Spinal cord (tissue), 3 donors: ENCODE measurements around a stretch of chr17.

DNA sequence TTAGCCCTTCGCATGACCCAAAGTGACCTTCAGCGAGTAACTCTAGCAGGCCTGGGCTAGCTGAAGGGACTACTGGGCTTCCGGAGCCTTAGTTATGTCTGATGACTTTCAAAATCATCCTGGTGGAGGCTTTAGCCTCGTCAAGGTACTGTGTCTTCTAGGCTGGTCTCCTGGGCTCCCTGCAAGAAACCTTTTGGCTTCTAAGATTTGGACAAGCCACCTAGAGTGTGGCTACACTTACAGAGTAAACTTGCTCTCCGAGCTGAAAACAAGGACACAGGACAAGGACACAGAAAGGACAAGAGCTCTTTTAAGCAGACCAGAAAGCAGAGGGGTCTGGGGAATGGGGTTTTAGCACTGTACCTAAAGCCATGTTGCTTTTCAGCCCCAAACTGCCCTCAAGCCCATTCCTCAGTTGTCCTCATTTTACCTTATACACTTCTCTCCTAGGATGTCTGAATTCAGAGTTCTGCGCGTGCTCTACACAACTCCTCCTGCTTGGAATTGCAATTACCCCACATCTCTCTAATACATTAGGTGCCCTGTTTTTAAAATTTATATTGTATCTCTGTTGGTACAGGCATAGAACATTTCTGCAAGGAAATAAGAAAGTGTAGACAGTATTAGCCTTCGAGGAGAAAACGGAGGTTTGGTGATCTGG, 29.2 kb upstream of the FBXW10B start:
- PRO-cap = no peak
- RAMPAGE, long total RNA = no peak

GRCh38 chr17:16040307-16040700, 40.7 kb downstream of the TTC19 start:
- PRO-cap = no peak
- RAMPAGE, long total RNA = no peak

DNA sequence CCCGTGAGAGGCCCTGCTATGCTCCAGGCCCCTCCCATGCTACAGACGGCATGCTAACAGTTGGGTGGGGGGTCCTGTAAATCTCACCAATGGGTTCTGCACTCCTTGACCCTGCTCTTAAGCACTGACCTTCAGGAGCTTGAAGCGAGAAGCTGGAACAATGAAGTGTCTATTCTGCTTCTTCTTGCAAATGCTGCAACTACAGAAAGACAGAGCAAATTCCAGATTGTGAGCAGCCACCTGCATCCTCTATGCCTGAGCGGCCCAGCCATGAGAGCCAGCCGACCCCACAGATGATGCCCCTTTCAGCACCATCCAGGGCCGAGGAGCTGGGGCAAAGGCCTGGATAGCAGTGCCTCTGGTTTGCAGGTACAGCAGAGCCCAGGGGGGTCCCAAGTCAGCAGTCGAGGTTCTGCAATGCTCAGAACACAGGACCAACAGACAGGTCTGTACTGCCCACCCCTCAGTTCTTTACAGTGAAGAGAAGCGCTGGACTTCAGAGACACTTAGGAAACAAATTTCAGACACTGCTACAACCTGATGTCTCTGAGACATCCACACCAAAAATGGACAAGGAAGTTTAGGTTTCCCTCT, 4.7 kb downstream of the CENPV start:
- PRO-cap = no peak
- RAMPAGE, long total RNA = no peak

DNA sequence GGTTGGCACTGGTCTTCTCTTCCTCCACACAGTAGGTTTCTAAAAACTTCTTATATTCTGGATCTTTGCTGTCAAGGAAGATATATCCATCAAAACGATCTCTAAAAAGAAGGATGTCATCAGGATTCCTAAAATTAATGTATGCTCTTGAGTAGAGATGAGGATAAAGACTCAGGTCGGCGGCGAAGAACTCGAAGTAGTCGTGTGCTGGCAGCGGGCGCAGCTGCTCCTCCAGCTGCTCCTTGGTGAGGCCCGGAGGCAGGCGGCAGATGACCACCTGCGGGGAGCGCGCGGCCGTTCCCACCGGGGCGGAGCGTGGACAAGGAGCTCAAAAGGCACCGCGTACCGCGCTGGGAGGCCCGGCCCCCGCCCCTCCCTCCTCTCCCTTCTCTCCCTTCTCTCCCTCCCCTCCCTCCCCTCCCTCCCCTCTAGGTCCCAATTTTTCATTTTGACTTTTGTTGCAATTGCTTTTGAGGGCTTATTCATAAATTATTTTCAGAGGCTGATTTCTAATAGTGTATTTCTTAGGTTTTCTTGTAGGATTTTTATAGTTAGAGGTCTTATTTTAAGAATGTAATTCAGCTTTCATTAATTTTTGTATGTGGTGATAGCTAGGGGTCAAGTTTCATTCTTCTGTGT, 56.6 kb downstream of the CCDC144A start:
- PRO-cap = no peak
- RAMPAGE, long total RNA = start-site peak on the minus strand centred at position 324 of the sequence, 114 bp wide, 10 and 16 reads in 2 replicates

DNA sequence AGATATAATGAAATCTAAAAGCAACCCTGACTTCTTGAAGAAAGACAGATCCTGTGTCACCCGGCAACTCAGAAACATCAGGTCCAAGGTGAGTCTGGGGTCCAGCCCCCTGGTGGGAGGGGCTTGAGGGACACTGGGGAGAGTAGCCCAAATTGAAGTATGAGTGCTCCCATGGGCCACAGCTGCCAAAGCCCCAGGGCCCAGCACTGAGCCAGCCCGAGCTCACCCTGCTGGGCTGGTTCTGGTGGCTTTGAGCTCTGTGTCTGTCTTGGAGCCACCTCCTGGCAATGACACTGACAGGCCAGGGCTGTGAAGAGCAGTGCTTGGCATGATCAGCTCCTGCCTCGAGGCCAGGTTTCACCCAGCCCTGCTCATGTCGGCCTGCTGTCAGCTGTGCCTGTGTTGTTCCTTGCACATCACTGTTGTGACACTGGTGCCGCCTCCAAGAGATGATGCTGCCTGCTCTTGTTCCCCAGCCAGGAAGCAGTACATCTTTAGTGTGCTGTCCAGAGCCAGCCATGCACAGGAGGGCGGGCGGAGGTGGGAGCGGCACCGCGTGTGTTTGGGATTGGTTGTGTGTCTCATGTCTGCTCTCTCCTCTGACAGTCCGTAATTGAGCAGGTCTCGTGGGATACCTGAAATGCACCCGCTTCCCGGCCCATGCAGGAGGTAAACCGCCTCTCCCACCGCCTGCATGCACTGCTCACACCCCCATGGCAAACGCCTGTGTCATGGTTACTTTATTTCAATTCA, 26.0 kb downstream of the PLD6 start:
- PRO-cap = no peak
- RAMPAGE, long total RNA = no peak

GRCh38 chr17:17205044-17205781, 920 bp downstream of the PLD6 start:
- PRO-cap = no peak
- RAMPAGE, long total RNA = no peak

DNA sequence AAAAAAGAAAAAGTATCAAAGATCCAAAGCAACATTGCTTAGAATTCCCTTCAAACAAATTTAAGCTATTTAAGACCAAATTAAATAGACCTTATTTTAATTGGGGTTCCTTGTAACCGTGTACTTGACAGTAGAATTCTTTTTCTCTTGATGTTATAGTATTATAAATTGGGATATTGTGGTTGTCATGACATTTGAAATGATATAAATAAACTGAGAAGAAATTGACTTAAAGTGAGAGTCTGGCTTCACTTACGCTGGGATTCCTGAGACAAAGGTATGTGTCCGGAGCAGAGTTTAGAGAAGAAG, 8.2 kb downstream of the COPS3 start:
- PRO-cap = no peak
- RAMPAGE, long total RNA = no peak

DNA sequence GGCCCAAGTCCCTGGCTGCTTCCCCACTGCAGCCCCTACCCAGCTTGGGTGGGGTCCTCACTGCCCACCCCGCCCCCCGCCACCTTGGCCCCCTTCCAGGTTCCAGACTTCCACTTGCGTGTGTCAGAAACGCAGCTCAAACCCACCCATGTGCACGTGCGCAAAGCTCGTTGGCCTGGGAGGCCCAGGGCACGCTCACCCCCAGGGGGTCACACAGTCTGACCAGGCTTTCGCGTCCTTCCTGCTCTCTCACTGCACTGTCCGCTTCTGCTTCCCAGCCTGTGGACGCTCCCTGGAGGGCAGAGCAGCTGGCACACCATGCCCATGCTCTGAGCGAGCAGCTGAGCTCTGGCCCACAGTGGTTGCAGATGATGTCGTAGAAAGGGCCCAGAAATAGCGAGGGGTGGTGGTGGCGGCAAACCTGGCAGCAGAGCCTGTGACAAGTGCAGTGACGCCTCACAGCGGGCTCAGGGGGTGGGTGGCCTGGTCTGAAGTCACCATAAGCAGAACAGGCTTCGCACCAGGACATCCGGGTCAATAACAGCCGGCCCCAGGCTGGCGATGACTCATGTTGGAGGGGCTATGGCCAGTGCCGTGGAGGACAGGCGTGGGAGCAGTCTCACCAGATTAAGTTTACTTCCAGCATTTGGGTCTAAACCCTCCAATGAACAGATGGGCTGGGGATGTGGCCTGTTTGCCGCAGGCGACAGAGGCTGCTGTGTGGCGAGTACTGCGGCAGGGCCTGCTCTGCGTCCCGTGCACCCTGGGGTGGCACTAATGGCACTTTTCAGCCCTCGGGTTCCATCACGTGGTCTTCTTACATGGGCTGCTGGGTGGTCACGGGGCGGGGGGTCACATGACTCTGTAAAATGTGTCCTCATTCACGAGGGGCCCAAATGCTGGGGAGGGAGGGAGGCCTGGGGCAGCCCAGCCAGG, 48.9 kb downstream of the NT5M start:
- PRO-cap = no peak
- RAMPAGE, long total RNA = no peak

DNA sequence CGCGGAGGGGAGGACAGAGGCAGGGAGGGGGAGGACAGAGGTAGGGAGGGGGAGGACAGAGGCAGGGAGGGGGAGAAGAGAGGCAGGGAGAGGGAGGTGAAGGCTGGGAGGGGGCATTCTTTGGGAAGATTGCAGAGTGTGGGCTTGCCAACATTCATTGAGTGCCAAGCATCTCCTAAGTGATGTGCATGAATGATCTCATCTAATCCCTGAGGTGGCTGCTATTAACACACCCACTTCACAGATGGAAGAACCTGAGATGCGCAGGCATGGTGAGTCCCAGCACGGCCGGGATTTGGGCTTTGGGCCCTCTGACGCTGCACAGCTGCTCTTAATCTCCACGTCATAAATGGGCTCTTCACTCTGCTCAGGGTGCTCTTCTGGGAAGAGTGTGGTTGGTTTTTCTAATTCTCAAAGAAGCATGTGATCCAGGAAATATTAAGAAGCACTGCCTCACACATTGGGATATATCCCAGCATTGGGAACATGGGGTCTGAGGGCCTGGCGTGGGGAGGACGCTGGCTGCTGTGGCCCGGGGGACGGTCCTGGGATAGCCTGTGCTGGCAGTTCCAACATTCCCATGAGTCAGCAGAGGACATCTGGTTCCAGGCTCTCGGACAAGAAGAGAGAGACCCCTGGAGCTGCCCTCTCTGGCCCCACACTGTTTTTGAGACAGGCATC, 58.5 kb downstream of the NT5M start:
- PRO-cap = no peak
- RAMPAGE, long total RNA = no peak

GRCh38 chr17:17406040-17406603, 70.7 kb upstream of the MED9 start:
- PRO-cap = no peak
- RAMPAGE, long total RNA = no peak

- PRO-cap = no peak
- RAMPAGE, long total RNA = no peak
These were observed 1.1 kb downstream of the RASD1 start for GRCh38 chr17:17494750-17495811.

DNA sequence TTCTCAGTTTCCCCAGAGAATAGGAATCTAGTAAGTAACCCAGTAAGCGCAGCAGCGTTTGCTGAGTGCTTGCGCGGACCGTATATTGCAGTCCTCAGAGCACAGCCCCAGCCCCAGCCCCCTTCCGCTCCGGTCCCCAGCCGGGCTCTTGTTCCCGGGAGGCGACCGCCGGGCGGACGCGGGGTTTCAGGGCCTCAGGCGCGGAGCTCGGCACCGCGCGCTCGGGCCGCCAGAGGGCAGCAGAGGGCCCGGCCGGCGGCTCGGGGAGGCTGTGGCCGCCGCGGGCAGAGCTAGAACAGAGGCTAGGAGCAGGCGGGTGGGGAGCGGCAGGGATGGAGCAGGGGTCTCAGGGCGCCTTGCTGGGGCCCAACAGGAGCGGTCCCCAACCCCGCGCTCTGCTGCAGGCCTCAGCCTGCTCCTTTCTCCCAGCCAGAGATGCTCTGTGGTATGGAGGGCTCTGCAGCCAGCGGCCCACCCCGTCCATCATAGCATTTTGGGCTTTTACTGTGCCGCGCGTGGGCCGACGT, 618 bp upstream of the RASD1 start:
- PRO-cap = no peak
- RAMPAGE, long total RNA = no peak

DNA sequence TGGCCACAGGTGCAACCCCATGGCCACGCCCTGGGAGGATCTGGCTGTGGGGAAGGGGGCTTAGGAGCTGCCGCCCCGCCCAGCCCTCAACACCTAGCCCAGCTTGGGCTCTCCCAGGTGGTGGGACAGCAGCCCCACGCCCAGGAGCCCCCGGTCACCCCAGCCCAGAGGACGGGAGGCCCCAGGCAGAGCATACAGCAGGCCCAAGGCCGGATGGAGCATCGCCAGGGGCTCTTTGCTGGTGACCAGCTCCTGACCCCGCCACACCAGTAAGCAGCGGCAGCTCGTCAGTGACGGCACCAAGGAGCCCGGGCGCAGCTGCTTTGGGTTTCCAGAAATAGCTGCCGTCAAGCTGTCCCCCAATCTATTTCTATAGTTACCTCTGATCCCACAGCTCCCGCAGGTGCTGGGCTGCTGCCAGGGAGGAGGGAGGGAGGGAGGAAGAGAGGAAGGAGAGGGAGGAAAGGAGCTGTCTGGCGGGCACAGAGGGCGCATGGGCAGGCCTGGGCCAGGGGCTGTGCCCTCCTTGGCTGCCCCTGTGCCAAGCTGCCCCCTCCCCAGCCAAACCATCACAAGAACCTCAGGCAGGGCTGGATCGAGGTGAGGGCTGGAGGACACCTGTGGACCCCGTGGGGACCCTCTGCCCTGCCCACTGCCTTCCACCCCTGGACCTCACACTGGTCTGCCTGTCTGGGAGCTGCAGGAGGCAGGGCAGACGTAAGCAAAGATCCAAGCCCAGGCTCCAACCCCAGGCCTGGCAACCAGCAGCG, 10.8 kb upstream of the RASD1 start:
- PRO-cap = no peak
- RAMPAGE, long total RNA = no peak

GRCh38 chr17:17690332-17690703, 9.1 kb downstream of the RAI1 start:
- PRO-cap = no peak
- RAMPAGE, long total RNA = no peak

- PRO-cap = no peak
- RAMPAGE, long total RNA = no peak
These were observed 43.5 kb downstream of the RAI1 start for GRCh38 chr17:17724395-17725537.

DNA sequence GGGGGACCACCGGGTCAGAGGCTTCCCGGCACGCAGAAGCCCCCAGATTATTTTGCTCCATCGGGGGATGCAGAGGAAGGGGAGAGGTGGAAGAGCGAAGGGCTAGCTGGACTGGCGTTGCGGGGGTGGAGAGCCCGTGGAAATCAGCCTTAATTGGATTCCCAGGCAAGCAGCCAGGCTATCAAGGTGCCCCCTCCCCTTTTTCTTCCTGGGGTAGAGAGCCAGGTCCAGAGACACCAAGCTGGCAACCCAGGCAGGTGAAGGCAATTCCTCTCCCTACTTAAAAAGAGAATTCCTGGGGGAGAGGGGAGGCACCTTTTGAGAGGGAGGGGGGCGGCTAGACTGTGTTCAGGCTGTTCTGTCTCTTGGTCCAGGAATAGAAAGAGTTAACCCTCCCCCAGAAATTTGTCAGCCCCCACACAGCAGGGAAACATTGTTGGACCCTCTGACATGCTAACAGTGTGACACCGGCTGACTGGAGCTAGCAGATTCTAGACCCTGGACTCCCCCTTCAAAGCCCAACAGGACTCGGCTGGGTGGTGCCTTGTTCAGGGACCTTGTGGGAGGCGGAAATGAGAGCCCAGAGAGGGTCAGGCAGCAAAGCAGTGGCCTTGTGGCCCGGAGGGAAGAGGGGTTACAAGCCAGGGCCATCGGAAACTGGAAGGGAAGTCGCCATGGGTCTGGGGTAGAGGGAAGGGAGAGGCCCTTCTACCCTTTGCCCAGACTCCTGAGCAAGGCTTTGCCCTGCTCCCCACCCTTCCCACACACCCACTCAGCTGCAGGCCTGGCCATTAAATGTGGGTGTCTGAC, 44.5 kb downstream of the RAI1 start:
- PRO-cap = no peak
- RAMPAGE, long total RNA = no peak

DNA sequence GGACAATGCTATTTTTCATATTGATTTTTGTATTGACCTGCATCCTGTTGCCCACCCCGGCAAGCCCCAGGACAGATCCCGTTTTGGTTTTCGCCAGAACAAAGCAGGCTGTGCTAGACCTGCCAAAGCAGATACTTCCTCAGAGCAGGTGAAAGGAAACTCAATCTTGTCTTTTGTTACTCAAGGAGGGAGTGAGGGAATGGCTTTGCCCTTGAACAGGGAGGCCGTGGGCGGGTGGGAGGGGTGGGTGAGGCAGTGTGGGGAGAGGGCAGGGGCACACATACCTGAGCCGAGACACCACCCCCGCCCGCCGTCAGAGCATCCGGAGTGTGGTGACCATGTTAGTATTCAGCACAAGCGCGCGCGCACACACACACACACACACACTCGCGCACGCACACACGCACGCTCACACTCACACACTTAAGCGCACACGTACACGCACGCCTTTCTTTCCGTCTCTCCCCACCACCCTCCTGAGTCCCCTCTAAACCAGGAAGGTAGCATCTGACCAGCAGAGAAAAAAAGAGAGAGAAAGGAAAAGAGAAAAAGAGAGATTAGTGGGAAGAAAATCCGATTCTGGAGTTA, 59.6 kb downstream of the RAI1 start:
- PRO-cap = no peak
- RAMPAGE, long total RNA = no peak

DNA sequence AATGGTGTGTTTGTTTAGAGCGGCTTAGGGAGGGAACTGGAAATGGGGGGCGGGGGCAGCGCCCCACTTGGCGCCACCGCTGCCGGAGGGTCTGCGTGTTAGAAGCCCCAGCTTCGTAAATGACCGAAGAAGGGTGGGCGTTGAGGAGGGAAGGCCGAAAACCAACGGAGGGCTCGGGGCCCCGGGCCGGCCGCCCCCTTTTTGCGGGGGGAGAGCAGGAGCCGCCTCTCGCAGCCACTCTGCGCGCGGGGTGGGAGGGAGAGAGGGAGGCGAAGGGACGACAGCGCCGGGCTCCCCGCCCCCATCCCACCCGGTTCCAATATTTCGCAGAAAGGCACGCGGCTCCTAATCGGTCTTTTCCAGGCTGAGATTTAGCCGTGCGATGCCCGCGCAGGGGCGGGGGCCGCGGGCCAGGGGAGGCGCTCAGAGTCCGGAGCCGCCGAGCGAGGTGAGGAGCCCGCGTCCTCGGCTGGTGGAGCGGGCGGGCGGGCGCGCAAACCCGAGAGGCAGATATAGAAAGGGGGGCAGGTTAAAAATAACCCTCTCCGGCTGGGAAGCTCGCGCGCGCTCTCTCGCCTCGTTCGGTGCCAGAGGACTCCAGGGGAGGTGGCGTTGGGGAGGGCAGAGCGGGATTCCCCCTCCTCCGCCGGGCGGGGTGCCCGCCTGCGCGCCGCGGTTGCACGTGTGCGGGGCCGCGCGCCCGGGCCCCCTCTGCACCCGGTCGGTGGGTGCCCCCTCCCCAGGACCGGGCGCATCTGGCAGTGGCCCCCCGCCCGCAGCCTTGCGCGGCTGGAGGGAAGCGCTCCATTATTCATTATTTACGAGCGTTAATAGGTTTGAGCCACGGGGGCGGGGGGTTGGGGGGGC, 54.8 kb downstream of the SREBF1 start:
- PRO-cap = no peak
- RAMPAGE, long total RNA = no peak

DNA sequence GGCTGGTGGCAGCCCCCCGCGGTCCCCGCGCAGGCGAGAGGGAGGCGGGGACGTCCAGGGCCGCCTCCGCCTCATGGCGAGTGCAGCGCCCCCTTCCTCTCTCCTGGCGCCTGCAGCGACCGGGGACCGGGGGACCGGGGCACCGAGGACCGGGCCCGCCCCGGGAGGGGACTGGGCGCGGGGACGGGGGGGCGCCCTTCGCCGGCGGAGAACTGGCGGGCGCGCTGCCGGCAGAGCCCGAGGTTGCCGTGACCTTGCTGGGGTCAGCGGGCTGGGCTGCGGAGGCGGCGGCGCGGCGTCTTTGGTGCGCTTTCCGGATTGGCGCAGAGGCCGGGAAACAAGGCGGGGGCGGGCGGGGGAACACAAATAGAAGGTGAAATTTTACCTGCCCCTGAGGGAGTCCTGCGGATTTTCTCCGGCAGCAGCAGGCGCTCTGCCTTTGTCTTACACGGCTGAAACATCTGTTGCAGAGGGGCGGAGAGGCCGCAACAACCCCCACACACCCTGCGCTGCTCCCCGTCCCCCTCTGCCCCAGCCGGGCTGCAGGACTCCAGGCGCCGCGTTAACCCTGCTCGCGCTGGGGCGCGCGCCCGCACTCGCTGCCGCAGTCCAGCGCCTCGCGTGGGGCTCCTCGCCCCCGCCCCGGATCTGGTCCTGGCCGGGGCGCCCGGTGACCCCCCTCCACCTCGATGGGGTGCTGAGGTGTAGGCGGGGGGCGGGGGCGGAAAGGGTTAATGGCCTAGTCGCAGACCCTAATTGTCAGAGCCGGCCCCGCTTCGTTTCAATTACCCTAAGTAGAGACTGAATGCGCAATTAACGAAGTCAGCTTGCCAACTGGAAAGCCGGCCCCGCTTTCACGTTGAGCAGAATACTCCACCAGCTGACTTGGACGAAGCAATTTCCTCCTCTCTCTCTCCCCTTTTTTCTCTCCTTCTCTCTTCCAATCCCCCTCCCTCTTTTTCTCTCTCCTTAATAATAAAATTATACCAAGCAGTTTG, 53.4 kb downstream of the SREBF1 start:
- PRO-cap = no peak
- RAMPAGE, long total RNA = no peak

GRCh38 chr17:17784066-17785109, 52.4 kb downstream of the SREBF1 start:
- PRO-cap = no peak
- RAMPAGE, long total RNA = no peak